ENCODE measurements around a stretch of chr1.

- PRO-cap, 4 experiments, result no peak in any of the 4 experiments
- RAMPAGE, long total RNA, 4 experiments, result no peak in any of the 4 experiments
Measured at GRCh38 chr1:227004409-227005187, 64.5 kb downstream of the COQ8A start.

DNA sequence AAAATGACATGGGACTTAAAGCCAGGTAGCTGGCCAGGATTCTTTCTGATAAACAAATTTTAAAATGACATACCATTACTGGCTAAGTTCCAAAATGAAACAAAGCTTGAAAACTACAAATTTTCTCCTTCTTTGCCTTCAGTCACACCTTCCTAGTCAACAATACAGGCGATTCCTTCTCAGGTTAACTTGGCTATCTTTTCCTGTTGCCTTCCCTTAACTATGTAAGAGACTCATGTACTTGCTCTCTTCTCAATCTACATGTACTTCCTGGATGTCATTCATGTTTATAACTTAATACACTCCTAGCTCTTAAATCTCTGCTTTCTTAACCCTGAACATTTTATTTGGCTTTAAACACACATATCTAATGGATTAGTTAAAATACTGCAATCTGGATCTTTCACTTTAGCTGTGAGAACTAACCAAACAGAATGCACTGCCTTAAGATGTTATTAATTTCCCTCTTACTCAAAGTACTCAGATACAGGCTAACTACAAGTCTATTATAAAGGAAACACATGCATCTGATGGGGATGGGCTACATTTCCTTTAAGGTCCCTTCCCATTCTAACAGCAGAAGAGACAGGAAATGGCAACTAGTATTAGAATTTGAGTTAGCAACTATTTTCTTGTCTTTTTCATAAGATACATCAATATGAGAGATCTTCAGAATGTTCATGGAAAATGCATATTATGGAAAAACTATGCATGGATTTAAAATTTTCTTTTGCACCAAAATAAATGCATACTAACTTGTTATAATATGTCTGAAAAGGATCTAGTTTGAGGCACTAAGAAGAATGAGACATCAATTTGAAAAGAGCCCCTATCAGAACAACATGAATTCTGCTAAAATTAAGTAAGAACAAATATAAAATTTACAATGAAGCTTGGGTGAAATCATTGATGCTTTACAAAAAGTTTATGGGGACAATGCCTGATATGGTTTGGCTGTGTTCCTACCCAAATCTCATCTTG, 97.3 kb downstream of the COQ8A start:
- PRO-cap, 4 experiments, result no peak in any of the 4 experiments
- RAMPAGE, long total RNA, 4 experiments, result no peak in any of the 4 experiments

GRCh38 chr1:227061530-227062494, 121.7 kb downstream of the COQ8A start:
- PRO-cap, 4 experiments, result no peak in any of the 4 experiments
- RAMPAGE, long total RNA, 4 experiments, result no peak in any of the 4 experiments

DNA sequence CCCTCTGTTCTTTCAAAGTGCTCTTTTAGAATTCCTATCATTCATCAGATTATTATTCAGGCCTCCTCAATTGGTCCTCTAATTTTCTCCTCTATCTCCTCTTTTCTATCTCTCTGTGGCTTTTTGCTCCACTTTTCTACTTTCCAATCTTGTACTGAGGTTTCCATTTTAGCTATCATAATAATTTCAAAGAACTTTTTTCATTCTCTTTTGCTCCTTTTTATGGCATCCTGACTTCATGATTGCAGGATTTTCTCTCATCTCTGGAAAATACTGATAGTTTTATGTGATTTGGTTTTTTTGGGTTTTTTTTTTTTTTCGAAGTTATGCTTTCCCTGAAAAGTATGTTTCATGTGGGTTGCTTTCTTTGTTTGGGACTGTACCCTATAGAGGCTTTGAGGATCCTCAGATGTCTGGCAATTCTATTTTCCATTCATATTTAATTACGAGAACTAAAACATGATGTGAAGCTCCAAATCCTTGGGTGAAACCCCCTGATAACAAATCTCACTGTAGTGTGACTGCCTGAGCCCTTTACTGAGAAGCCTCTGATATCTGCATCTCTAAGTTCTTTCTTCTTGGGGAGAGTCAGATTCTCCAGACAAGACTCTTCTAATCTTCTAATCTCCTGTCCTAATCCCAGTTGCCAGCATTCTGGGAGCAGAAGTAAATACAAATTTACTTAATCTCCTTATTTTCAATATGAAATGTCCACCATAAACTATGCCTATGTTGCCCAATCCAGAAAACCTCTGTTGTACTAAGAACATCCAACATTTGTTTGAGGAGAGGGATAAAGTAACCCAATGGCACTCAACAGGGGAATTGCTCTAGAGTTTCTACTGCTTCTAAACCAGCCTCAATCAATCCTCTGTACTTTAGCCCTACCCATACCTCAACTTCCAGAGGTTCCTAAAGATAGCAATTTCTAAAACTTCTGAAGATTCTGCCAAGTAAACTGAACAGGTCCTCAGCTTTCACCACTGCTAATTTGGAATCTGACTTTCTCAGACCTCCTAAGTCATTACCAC, 15.3 kb downstream of the CDC42BPA start:
- PRO-cap, 4 experiments, result no peak in any of the 4 experiments
- RAMPAGE, long total RNA, 4 experiments, result no peak in any of the 4 experiments

DNA sequence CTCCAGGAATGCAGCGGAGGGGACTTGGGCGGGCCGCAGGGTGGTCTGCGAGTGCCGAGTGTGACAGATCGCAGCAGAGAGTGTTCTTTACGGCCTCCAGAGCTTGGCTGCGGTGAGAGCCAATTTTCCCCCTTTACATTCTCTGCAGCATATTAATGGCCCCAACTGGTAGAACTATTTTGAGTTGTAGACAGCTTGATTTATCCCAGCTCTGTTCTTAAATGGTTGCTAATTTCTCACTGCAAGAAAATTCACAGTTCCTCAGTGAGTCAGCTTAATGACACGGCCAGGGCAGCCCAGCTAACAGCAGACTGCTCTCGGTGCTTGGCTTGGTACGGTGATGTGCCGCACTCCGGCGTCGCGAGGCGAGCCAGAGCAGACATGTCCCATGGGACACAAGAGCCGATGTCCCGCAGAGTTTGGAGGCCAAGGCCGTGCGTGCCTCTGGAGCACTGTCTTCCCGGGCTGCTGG, 39.9 kb downstream of the SNAP47 start:
- PRO-cap, 4 experiments, result no peak in any of the 4 experiments
- RAMPAGE, long total RNA, 4 experiments, result no peak in any of the 4 experiments

DNA sequence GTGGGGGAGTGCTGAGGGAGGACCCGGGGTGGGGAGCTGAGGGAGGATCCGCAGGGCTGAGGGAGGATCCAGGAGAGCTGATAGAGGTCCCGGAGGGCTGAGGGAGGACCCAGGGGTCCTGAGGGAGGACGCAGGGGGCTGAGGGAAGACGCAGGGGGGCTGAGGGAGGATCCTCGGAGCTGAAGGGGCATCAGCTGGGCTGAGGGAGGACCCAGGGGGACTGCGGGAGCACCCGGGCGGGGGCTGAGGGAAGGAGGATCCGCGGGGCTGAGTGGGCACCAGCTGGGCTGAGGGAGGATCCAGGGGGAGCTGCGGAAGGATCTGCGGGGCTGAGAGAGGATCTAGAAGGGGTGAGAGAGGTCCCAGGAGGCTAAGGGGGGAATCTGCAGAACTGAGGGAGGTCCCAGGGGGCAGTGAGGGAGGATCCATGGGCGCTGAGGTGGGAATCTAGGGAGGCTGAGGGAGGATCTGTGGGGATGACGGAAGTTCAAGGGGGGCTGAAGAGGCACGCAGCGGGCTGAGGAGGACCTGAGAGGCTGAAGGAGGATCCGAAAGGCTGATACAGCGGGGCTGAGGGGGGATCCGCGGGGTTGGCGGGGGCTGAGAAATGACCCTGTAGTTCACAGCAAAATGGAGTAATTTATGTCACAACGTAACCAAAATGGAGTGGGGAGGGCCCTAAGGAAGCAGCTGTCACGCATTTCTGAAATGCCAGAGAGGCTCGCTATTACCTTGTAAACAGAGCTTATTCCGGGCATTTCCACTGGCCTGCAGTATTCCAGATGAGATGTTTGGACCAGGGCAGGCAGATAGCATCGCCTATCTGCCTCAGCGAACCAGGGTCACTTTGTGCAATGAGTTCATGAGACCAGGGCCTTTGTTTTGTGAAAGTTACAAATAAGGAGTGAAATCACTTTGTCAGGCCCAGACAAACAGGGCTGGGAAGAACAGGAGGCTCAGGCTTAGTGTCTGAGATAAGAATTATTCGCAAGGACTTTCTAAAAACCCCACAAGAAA, 787 bp upstream of the MRPL55 start:
- PRO-cap, 4 experiments, result peak in 3 of 4 experiments; most common plus-strand start position 516 of the sequence (in 1); most common minus-strand start position 470 of the sequence (in 2)
- RAMPAGE, long total RNA, 4 experiments, result no peak in any of the 4 experiments

DNA sequence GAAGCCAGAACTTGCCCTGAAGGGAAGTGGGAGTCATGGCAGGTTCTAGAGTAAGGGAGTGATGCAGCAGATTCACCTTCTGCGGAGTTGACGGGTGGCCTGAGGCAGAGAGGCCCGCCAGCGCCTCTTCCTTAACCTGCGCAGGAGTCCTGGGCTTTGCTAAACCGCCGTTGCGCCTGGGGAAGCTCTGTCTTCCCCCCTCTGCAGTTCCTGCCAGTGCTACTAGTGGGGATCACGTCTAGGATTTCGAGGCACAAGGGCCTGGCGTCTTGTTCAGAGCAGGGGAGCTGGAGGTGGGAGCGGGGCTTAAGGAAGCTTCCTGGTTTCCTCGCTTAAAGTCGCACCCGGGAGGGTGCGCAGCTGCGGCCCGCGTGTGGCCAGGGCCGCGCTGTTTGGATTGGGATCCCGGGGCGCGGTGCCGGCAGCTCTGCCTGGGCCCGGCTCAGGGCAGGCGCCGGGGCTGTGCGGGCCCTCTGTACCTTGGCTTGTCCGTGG, 67.4 kb downstream of the OBSCN start:
- PRO-cap, 4 experiments, result peak in 2 of 4 experiments; most common plus-strand start position 335 of the sequence (in 2)
- RAMPAGE, long total RNA, 4 experiments, result no peak in any of the 4 experiments

- PRO-cap, 4 experiments, result no peak in any of the 4 experiments
- RAMPAGE, long total RNA, 4 experiments, result no peak in any of the 4 experiments
Measured at GRCh38 chr1:228297721-228298147, 89.9 kb downstream of the OBSCN start.

- PRO-cap, 4 experiments, result peak in 4 of 4 experiments; most common plus-strand start chr1:228360615 (in 2); most common minus-strand start chr1:228360626 (in 1)
- RAMPAGE, long total RNA, 4 experiments, result start-site peak on the minus strand in 1 of 4 experiments, at chr1:228360928-228360968 at its widest, 12 reads per replicate
Measured at GRCh38 chr1:228360573-228361394, 45.9 kb downstream of the TRIM11 start.

- PRO-cap, 4 experiments, result no peak in any of the 4 experiments
- RAMPAGE, long total RNA, 4 experiments, result no peak in any of the 4 experiments
Measured at GRCh38 chr1:228458238-228458442, 237 bp downstream of the H2BC26 start.

DNA sequence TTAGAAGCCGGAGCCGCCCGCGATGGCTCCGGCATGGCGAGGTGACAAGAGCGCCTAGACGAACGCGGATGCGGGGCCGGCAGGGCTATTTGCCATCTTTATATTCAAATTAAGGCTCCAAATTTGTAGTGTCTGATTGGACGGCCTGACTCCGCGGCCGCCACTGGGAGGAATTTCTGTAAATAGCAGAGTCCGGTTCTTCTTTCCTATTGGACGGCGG, 6.6 kb downstream of the H2BC26 start:
- PRO-cap, 4 experiments, result peak in 3 of 4 experiments; most common minus-strand start position 70 of the sequence (in 3)
- RAMPAGE, long total RNA, 4 experiments, result no peak in any of the 4 experiments

GRCh38 chr1:228723896-228724300, 11.4 kb upstream of the RHOU start:
- PRO-cap, 4 experiments, result no peak in any of the 4 experiments
- RAMPAGE, long total RNA, 4 experiments, result no peak in any of the 4 experiments

- PRO-cap, 4 experiments, result no peak in any of the 4 experiments
- RAMPAGE, long total RNA, 4 experiments, result no peak in any of the 4 experiments
Measured at GRCh38 chr1:228809369-228810054, 74.2 kb downstream of the RHOU start.

DNA sequence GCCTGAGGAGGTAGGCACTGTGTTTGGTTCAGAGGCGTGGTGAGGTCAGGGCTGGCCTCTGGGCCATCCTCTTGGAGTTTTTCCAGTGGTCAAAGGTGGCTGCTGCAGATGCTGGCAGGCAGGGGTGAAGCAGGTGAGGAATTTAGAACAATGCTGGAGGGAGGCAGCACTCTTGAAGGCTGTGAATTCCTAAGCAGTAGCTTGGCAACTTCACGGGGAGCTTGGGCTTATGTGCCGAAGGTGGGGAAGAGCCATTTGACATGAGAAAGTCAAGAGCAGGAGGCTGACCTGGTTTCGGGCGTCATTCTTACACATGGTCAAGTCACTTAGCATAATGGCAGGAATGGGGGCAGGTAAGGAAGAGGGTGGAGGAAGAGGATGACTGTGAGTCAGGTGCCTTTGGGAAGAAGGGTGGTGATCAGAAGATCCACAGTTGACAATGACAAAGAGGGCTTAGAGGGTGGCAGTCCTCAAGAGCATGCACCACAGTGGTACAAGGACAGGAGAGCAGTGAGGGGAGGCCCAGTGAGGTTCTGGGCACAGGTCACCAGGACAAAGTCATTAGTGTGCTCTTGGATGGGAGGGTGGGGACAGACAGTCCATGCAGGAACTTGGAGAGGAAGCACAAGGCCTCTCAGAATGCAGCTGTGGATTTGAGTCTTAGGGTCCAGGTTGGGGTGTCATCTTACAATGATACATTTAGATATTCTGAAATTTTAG, 74.9 kb downstream of the RHOU start:
- PRO-cap, 4 experiments, result no peak in any of the 4 experiments
- RAMPAGE, long total RNA, 4 experiments, result no peak in any of the 4 experiments

DNA sequence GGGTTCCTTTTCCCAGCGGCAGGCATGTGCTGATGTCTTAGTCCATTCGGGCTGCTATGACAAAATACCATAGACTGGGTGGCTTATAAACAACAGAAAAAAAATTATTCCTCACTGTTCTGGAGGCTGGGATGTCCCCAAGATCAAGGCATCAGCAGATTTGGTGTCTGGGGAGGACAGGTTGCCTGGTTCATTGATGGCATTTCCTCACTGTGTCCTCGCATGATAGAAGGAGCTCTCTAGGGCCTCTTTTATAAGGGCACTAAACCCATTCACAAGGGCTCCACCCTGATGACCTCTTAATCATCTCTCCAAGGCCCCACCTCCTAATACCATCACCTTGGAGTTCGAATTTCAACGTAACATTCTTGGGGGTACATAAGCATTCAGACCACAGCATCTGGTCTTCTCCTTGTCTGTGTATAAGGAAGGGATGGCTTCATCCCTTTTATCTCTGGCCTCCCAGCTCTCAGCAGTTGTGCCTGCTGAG, 75.5 kb downstream of the RHOU start:
- PRO-cap, 4 experiments, result no peak in any of the 4 experiments
- RAMPAGE, long total RNA, 4 experiments, result no peak in any of the 4 experiments

DNA sequence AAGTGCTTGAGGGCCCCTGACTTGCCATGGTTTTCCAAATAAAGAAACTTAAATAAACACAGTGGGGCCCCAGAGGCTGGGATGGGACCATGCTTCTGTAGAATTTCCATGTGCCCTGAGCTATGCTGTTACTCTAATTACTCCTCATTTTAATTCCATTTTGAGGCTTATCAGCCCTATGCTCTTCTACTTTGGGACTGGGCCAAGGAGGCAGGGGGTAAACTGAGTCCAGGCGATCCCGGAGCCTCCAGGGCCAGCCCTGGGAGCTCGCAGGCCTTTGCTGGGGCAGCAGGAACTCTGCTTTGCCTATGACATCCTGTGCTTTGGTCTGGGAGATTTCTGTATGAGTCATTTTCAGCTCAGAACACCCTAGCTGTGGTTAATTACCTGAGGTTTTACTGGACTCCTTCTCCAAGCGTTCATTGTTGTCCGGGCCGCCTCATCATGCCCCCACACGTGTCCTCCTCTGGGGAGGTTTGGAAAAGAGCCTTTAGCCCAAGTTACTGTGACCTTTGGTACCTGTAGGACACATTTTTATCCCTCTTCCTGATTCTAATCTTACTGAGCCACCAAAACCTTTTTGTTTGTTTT, 95.7 kb downstream of the RHOU start:
- PRO-cap, 4 experiments, result no peak in any of the 4 experiments
- RAMPAGE, long total RNA, 4 experiments, result no peak in any of the 4 experiments

DNA sequence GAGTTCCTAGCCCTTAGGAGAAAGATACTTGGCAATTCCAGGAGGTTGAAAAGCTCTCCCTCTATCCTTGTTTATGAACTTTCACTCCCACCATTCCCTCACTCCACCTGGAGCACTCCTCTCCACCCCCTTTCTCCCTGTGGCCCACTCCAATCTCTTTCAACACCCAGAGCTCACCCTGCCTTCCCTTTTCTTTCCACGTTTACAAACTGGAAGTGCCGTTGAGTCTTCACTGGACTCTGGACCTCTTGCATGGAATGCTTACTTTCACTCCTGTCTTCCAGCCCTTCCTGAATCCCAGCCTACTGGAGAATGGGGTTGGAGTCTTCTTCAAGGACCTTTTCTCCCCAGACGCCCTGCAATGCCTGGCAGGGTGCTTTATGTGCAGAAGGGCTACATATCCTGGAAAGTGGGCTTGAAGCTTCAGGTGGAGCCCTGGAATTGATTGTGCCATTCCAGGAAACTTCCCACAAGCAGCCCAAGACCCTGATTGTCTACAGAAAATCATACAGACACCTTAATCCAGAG, 198.5 kb downstream of the RHOU start:
- PRO-cap, 4 experiments, result no peak in any of the 4 experiments
- RAMPAGE, long total RNA, 4 experiments, result no peak in any of the 4 experiments

DNA sequence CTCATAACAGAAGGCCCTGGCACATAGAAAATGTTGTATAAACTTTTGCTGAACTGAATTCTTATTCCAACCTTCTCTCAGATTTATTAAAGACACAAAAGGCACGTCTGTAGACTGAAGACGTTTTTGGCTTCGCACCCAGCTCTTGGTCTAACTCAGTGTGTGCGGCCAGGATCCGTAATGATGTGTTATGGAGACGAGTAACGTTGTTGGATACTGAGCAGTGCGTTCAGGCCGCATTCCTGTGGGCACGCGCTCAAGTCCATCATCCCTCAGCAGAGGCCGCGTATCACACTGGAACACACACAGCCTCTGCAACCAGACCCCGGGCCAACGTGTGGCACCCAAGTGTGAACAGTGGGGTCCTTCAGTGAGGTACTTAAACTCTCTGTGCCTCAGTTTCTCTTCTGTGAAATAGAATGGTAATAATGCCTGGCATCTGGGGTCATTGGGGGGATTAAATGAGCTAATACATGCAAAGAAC, 154.7 kb upstream of the RAB4A start:
- PRO-cap, 4 experiments, result no peak in any of the 4 experiments
- RAMPAGE, long total RNA, 4 experiments, result no peak in any of the 4 experiments

GRCh38 chr1:229230242-229231027, 40.5 kb upstream of the RAB4A start:
- PRO-cap, 4 experiments, result no peak in any of the 4 experiments
- RAMPAGE, long total RNA, 4 experiments, result no peak in any of the 4 experiments

DNA sequence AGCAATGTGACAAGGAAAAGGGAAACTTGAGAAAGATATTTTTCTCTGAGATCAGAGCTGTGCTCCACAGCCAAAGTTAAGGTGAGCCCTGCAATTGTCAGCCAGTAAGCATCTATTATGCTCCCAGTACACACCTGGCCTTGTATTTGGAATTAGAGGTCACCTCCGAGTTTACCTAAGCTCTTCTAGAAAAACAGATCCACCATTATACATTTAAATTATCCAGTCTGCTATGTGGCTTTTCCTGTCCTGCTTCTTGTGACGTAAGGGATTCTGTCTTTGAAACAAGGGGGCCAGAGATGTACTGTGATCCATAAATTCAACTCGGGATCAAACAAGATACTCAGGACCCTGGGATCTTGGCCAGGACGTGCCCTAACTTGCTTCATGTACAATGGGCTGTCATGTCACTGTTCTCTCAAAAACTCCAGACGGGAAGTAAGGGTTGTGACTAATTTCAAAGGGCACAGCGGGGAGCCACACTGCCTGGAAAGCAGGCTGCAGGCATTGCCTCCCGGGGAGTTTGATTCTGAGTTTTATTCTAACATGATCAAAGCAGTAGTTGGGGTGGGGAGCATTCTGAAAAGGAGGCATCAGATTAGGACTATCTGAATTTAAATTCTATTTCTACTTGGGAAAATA, 39.6 kb upstream of the RAB4A start:
- PRO-cap, 4 experiments, result no peak in any of the 4 experiments
- RAMPAGE, long total RNA, 4 experiments, result no peak in any of the 4 experiments

All from spleen (tissue), 7 donors.